GM23338 (cell line): Measurements from ENCODE around the genes ICA1, ARL4A and LRRC72.

DNA sequence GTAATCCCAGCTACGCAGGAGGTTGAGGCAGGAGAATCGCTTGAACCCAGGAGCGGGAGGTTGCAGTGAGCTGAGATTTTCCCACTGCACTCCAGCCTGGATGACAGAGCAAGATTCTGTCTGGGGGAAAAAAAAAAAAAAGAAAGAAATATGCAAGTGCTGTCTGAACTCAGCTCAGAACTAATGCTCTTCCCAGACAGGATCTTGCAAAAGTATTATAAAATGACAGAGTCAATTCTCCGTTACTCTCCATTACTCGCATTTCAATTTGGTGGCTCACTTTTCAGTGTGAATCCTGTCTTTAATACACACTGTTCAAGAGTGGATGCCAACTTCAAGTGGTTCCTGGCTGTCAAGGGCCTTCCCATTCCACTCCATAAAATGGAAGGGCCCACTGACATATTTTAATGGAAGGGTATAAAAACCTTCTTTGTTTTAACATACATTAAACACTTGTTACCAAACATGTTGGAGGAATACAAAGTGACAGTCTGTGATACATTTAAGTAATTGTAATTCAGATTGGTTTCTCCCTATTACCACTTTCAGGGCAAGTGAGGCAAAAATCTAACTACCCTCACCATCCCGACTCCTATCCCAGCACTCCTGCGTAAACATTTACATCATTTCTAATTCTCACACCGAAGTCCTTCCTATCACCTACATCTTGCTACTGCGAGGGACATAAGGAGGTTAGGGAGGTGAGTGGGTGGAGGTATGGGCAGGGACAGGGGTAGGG lies 175.4 kb downstream of the C1GALT1 start:
- PRO-cap: no peak
- RAMPAGE, long total RNA: no peak

DNA sequence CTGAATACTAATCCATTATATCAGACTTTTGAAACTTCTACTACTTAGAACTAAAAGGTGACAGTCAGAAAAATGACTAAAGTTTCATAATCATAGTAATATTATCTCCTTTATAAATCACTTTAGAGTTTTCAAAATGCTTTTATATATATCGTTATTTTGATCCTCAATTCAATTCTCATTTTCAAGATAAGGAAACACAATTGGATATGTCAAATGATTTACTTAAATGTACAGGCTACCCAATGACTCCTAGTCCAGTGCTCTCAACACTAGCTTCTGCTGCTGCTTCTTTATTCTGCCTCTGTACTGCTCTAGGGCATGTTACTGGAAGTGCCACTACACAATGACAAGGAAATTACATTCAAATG lies 23.1 kb downstream of the COL28A1 start:
- PRO-cap: no peak
- RAMPAGE, long total RNA: no peak

- PRO-cap: no peak
- RAMPAGE, long total RNA: no peak
Measured at GRCh38 chr7:7641996-7642502, 1.5 kb downstream of the UMAD1 start.

DNA sequence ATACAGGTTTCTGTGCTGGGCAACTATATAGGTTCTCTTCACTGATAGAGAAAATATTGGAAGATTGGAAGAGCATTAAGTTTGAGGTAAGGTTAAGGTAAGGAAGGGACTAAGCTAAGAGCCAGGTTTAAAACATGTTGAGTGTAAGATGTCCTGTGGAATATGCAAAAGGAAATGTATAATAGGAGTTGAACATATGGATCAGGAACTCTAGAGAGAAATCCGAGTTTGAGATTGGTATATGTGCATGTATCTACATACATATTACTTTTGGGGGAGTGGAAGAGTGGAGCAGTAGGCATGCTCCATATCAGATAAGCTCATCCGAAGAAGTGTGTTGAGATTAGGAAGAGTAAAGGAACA lies 101.6 kb upstream of the GLCCI1 start:
- PRO-cap: no peak
- RAMPAGE, long total RNA: no peak

DNA sequence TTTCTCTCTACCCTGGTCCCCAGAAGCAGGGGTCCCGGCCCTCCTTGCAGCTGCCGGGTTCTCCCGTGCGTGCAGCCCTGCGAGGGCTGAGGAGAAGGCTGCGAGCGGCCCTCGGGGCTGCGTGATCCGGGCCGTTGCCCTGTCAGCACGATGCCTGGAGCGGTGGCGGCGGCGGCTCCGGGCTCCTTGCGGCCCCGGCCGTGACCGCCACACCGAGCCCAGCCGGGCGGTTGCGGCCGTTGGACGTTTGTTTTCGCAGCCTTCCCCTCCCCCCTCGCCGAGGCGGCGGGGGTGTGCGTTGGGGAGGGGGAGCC lies 254 bp downstream of the GLCCI1 start:
- PRO-cap: no peak
- RAMPAGE, long total RNA: no peak

GRCh38 chr7:7996366-7997111 lies 27.9 kb downstream of the GLCCI1 start:
- PRO-cap: no peak
- RAMPAGE, long total RNA: no peak

DNA sequence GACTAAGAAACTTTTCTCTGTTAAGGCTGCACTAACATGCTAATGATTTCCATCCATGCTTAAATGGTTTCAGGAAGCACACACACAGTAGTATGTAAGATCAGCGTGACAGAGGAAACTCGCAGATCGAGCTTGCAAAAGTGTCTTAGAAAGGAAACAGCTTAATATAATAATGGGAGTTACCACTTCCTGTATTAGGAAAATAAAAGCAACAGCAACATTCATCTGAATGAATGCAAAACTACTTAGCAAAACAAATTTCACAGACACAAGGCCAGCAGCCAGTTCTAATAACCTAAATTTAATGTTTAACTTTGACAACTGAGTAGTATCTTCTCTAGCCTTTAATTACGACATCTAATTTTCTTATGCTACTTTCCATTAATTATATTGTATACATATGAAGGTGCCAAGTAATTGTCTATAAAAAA lies 112.6 kb downstream of the ICA1 start:
- PRO-cap: no peak
- RAMPAGE, long total RNA: no peak

- PRO-cap: no peak
- RAMPAGE, long total RNA: no peak
Measured at GRCh38 chr7:8214220-8215121, 47.5 kb downstream of the ICA1 start.

DNA sequence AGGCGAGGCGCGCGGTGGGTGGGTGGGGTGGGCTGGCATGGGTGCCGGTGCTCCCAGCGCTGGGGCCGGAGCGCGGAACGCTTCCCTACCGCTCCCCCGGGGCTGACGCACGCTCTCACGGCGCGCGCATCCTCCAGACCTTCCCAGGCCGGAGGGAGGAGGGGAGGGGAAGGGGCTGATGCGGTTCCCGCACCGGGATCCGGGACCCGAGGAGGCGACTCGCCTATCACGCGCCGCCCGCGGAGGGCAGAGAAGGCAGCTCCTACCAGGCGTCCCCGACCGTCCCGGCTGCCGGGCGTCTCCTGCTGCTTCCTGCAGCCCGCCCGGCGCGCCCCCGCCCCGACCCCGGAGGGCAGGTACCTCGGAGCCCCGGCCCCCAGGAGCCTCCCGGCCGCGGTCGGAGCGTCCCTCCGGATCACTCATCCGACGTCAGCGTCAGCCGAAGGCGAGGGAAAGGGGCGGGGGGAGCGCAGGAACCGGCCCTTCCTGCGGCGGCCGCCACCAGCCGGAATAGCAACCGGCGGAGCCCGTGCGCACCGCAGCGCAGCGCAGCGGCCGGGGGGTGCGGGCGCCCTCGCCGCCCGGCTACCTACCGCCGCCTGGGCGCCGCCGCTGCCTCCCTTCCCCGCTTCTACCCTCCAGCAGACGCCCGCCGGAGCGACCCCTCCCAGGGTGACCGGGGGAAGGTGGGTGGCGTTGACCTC lies at the start of gene ICA1:
Gene ICA1 (minus strand): TSS at position 434 of the 704 bp plus-strand sequence.
- PRO-cap: bidirectional peak, plus-strand start at position 192 of the sequence, minus-strand start at position 417 of the sequence
- RAMPAGE, long total RNA: start-site peak on the minus strand centred at position 447 of the sequence, 39 bp wide, 152 and 31 reads in 2 replicates

DNA sequence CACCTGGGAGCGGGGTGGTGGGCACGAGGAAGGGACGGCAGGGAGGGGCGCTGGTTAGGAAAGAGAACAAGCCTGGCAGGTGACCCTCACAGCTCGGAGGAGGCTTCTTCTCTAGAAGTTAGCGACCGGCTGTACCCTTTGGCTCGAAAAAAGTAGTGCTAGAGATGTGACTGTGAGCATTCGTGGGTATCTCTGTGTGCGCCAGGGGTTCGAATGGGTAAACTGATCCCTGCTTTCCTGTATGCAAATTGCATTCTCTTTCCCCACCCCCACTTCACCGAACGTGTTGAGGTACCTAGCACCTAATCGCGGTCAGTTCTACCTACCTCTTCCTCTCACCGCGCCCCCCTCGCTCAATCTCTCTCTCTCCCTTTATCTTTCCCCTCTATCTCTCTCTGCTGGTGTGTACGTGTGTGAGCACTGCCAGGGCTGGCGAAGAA lies 1.4 kb downstream of the NXPH1 start:
- PRO-cap: no peak
- RAMPAGE, long total RNA: no peak

- PRO-cap: no peak
- RAMPAGE, long total RNA: no peak
Measured at GRCh38 chr7:8635738-8636072, 202.3 kb downstream of the NXPH1 start.

DNA sequence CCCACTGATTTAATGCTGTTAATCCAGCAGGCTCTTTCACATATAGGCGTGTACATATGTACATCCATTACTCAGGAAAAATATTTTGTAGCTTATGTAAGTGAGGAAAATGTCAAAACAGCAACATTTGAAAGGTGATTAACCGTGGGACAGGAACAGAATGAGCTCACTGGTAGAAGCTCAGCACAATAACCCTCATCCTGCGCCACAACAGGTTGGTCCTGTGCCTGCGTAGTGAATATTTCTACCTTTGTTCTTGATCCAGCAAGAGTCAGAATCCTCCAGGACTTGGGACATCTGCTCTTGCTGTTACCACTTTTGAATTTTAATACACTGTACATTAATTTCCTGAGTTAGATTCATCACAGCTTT lies 359.4 kb downstream of the THSD7A start:
- PRO-cap: no peak
- RAMPAGE, long total RNA: no peak

- PRO-cap: unidirectional peak, plus-strand start at chr7:12031908
- RAMPAGE, long total RNA: no peak
Measured at GRCh38 chr7:12031748-12032072, 179.4 kb upstream of the TMEM106B start.

- PRO-cap: no peak
- RAMPAGE, long total RNA: no peak
Measured at GRCh38 chr7:12216306-12216894, 5.3 kb downstream of the TMEM106B start.

GRCh38 chr7:12643573-12644194 lies 43.7 kb upstream of the ARL4A start:
- PRO-cap: no peak
- RAMPAGE, long total RNA: no peak

- PRO-cap: bidirectional peak, plus-strand start at chr7:12687633, minus-strand start at chr7:12687424
- RAMPAGE, long total RNA: no peak
Measured at GRCh38 chr7:12687530-12688285, at the start of gene ARL4A. Gene ARL4A, plus strand, starts transcription at chr7:12687633.

GRCh38 chr7:16420315-16420849 lies 956 bp downstream of the CRPPA start:
- PRO-cap: bidirectional peak, plus-strand start at chr7:16420786, minus-strand start at chr7:16420628
- RAMPAGE, long total RNA: no peak

GRCh38 chr7:16526389-16527130 lies at the start of gene LRRC72:
Gene LRRC72, plus strand, starts transcription at chr7:16526825.
- PRO-cap: no peak
- RAMPAGE, long total RNA: no peak

DNA sequence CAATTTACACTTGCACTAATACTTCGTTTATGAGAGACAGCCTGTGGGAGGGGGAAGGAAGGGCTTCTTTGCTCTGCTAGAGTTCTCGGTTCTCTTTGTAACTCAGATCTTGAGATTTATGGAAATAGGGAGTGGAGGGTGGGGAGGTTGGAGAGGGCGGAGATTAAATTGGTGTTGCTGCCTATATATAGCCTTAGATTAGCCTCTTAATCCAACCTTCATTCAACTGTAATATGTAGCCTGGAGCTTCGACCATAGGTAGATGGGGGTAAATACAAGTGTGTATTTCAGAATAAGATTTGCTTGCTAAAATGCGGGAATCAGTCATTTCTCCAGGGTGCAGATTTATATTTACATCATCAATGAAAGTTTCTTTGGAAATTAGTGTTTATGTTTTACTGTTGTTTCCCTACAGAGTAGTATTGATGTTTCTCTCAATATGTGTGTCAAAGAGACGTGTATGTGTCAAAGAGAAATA lies 890 bp downstream of the BZW2 start:
- PRO-cap: unidirectional peak, minus-strand start at position 97 of the sequence
- RAMPAGE, long total RNA: no peak

GRCh38 chr7:16647491-16648148 lies 1.6 kb downstream of the BZW2 start:
- PRO-cap: no peak
- RAMPAGE, long total RNA: no peak